Fibroblast of villous mesenchyme (primary cell): ENCODE measurements around a stretch of chr9.

- CAGE, long polyA plus RNA: no peak
These were observed 961 bp upstream of the GTF3C5 start for GRCh38 chr9:133029512-133030560.

- CAGE, long polyA plus RNA: no peak
These were observed 19.7 kb downstream of the RALGDS start for GRCh38 chr9:133101297-133101687.

DNA sequence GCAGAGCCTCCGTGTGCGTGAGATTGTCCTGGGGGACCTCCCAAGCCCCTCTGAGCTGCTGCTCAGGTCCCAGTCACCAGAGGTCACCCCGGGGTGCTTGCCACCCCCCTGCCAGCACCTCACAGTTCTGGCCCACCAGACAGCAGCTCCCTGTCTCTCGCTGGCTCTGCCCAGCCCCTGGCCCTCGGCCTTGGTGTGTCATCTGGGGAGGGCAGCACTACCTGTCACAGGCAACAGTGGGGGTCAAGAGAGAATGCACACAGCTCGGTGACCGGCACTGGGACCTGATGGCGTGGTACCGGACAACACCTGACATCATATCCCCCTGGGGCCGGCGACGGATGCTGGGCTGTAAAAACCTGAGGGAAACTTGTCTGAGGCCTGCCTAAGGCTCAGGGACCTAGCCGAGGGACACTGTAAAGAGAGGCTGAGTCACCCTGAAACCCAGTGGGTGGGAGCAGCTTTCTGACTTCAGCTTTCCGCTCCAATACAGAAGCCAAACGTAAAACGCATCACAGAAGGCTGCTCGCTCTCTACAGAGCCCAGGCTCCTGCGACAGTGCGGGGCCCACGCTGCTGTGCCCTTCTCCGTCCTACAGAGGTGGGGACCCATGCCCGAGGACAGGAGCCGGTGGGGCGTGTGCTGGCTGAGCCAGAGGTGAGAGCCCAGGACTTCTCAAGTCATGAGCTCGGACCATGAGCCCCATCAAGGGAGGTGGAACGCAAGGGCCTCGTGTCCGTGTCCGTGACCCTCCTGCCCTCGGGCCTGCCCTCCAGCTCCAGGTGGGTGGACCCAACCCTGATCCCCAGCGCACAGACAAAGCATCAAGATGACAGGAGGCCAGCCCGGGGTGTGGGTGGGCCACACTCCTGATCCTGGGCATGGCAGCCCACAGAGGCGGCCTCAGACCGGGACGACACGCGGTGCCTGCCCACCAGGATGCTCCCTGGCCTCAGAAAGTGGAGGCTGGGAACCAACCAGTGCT is 5.3 kb downstream of the RALGDS start:
- CAGE, long polyA plus RNA: no peak

DNA sequence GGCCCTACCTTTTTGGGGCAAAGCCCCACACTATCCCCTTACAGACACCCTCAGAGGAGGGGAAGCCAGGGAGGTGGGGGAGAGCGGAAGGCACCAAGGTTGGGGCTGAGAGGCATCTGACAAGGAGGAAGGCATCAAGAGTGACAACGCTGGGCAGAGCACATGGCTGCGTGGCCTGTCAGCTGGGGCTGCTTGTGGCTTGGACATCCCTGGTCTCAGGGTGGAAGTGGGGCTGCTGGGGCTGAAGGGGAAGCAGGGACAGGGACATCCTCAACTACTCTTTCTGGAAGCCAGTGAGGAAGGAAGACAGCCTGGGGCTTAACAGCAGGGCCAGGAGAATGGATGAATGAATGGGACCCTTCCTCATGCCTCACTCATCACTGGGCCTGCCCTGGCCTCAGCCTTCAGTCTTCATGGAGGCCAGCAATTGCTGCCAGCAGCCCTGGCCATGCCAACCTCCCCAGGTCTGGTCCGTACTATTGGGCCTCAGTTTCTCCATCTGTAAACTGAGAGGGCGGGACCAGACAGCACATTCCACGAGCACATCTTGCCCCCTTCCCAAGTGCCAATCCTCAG is 976 bp upstream of the RALGDS start:
- CAGE, long polyA plus RNA: no peak

GRCh38 chr9:133134569-133135185 is 13.6 kb upstream of the RALGDS start:
- CAGE, long polyA plus RNA: no peak

DNA sequence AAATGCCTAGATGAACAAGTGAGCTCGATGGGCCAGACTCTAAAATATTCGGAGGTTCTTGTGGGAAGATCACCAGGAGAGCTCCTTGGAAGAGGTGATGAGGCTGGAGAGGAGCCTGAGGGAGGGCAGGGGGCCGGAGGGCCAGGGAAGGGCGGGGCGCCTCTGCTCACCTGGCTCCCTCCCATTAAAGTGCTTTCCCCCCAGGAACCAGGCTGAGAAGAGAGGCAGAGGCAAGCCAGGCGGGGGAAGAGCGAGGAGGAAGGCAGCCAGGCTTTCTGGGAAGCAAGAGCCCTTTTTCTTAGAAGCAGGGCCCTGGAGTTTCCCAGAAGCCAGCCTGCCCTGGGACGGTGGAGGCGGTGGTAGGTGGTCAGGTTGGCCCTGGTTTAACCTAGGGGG is 16.3 kb upstream of the RALGDS start:
- CAGE, long polyA plus RNA: no peak

- CAGE, long polyA plus RNA: no peak
These were observed 16.8 kb upstream of the RALGDS start for GRCh38 chr9:133137773-133138378.

- CAGE, long polyA plus RNA: no peak
These were observed 15.5 kb downstream of the GBGT1 start for GRCh38 chr9:133148317-133148450.

DNA sequence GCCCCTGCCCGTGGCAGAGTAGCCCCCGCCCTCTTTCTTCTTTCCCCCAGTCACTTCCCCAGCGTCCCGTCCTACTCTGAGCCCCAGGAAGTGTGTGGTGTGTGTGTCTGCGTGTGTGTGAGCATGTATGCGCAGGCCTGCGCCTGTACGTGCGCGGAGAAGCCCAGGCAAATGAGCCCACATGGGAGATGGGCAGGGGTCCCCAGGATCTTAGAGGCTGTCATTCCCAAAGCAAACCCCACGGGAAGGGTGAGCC is 15.3 kb downstream of the GBGT1 start:
- CAGE, long polyA plus RNA: no peak

- CAGE, long polyA plus RNA: no peak
These were observed 14.6 kb downstream of the GBGT1 start for GRCh38 chr9:133148707-133149865.

DNA sequence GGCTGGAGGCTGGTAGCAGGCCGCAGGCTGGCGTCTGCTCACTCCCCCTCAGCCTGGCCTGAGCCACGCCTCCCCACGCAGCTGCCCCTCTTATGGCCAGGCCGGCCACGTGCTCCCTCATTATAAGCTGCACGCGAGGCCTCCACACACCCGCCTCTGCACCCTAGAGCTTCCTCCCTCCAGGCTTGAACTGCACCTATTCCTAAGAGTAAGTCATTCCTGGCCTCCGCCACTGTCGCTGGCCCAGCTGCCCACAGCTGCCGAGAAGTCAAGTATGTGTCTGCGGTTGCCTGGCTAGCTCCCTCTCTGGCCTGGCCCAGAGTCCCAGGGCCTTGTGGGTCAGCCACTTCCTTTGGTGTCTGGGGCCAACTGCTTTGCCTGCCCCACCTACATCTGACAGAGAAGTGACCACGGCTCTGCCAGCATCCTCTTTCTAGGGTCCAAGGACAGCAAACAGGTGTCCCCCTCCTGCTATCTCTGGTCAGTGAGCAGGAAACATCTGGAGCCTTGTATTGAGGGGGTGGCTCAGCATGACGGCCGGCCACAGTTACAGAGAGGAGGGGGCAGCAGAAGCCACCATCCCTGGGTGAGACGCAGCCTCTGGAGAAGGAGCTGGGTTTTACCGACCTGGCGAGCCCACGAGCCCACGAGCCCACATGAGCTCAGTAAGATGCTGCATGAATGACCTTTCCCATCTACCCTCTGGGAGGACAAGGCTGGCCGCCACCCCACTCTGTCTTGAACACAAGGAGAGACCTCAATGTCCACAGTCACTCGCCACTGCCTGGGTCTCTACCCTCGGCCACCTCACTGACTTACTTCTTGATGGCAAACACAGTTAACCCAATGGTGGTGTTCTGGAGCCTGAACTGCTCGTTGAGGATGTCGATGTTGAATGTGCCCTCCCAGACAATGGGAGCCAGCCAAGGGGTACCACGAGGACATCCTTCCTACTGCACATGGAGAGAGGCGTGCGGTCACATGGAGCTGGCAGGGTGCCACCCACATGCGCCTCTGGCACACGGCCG is 47.9 kb upstream of the OBP2B start:
- CAGE, long polyA plus RNA: no peak

GRCh38 chr9:133414533-133415000 is 3.2 kb downstream of the REXO4 start:
- CAGE, long polyA plus RNA: no peak

GRCh38 chr9:133419024-133419636 is 1.3 kb upstream of the REXO4 start:
- CAGE, long polyA plus RNA: no peak

GRCh38 chr9:133448302-133448872 is 11.4 kb upstream of the CACFD1 start:
- CAGE, long polyA plus RNA: no peak

DNA sequence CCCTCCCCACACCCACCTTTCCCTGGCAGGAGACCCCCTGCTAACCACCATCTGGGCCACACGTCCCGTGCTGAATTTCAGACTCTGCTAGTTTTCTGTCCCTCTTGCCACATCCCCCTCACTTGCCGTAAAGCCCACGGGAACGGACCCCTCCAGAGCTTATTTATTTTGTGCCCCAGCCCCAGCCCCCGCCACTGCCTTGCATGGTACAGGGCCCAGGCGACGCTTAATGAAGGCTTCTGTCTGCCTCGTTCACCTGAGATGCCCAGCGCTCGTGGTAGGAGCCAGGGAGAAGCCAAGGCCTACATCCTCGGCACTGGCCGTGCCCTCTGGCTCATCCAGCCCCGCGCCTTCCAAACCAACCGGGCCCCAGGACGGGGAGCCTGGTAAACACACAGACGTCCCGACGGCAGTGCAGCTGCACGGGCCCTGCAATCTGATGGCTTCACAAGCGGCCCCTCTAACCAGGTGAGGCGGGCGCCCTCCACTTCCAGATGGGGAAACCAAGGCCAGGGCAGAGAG is 23.8 kb downstream of the FAM163B start:
- CAGE, long polyA plus RNA: no peak

DNA sequence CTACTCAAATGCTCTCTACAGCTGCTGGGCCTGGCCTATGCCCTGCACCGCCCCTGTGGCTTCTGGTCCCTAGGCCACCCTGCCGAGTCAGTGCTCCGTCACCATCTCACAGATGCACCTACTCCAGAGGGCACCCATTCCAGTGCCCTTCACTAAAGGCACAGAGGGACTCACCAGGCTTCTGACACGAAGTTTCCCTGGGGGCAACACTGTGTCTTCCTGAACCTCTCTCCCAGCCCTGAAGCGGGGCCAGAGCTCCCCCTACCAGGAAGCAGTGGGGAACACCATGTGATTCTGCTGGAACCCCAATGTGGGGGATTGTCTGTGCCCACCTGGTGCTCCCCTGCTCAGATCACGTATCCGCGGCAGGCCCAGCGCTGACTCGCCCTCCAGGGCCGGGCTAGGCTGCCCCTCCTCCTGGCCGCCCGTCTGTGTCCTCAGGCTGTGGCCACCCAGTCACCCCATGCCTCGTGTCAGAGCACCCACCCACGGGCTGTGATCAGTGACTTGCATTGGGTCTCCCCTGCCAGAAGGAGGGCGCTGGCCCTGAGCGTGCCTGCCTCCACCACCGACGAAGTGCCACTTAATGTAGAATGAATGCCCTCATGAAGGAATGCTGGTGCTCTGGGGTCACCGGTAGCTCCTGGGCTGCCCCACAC is 22.3 kb downstream of the SARDH start:
- CAGE, long polyA plus RNA: start-site peak on the minus strand centred at position 372 of the sequence, 46 bp wide, 29 and 48 reads in 2 replicates

DNA sequence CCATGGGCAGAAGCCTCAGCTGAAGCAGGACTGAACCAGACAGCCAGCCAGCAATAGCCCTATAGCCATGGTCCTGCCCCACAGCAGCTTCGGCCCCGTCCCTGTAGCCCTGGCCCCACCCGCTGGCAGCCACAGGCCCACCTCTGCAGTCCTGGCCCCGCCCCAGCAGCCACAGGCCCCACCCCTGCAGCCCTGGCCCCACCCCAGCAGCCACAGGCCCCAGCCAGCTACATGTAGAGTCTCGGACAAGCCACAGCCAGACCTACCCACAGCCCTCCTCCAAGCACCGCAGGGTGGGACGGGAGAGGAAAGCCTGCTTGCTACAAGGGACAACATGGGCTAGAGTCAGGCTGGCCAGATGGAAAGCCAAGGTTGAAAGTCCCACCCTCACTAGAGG is 49.5 kb upstream of the SARDH start:
- CAGE, long polyA plus RNA: no peak

GRCh38 chr9:133791547-133792264 is 53.6 kb upstream of the SARDH start:
- CAGE, long polyA plus RNA: no peak

DNA sequence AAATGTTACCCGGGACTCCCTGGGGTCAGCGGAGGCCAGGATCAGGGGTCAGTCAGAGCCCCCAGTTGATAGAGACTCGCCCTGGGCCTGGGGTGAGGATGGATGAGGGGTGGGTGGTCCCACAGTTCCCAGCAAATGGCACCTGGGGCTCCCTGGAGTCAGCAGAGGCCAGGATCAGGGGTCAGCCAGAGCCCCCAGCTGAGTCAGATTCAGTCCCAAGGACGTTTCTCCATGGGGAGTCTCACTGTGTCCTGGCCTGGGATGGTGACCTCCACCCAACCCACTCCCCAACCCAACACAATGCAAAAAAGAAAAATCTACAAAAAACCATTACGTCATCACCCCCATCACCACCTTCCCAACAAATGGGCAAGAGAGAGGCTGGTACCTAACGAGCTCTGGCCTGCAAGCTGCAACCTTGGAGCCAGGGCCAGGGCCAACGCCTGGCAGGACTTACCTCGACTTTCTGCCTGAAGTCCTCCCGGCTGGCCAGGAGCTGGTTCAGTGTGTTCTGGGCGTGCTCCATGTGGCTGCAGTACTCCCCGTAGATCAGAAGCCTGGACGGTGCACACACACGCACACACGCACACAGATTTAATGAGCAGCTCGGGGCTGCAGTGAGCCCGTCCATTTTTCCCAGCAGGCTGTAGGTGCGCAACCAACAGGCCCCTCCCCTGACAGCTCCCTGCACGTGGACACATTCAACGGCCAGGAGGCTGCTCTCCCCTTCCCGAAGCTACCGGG is 59.3 kb upstream of the SARDH start:
- CAGE, long polyA plus RNA: no peak

GRCh38 chr9:133837637-133838125 is 99.5 kb upstream of the SARDH start:
- CAGE, long polyA plus RNA: no peak